ENCODE measurements around a stretch of chrX.

- PRO-cap: no peak
These were observed 9.2 kb upstream of the RPGR start for GRCh38 chrX:38336475-38337001.

- PRO-cap: no peak
These were observed 67.7 kb downstream of the MID1IP1 start for GRCh38 chrX:38868664-38869696.

DNA sequence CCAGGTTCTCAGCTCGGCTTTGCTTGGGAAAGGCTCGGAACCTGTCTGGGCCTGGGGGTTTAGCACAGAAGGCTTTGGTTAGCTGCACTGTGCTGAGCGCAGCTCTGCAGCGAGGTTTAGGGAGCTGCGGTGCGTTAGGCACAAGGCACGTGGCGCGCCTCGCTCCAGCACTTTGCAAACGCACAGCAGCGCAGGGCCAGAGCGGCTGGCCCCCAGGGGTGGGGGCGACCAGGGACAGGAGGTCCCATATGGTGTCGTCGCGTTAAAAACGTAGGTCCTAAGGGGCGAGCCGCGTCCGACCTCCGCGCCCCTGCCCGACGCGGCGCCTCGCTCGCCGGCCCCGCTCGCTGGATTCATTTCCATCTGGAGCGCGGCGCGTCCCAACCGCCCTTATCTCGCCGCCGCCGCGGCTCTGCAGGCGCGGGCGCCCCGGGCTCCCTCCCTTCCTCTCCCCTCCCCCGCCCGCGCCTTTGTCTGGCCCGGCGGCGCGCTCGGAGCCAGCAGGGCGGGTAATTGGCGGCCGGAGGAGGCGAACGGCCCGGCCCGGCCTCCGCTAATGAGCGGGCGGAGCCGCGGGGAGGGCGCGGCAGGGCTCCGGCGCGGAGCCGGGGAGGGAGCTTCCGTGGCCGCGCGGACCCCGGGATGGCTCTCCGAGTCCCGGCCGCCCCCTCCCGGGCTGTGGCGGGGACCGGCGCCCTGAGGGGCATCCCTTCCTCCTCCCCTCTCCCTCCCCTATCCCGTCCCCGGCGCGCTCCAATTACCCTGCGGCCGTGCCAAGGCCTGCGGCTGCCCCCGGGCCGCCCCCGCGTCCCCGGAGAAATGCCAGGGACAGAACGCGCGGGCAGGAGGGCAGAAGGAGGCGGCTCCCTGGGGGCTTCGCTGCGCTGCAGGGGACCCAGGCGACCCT lies 409.0 kb downstream of the BCOR start:
- PRO-cap: bidirectional peak, plus-strand start at position 556 of the sequence, minus-strand start at position 414 of the sequence

GRCh38 chrX:39689381-39690306 lies 408.1 kb downstream of the BCOR start:
- PRO-cap: no peak

DNA sequence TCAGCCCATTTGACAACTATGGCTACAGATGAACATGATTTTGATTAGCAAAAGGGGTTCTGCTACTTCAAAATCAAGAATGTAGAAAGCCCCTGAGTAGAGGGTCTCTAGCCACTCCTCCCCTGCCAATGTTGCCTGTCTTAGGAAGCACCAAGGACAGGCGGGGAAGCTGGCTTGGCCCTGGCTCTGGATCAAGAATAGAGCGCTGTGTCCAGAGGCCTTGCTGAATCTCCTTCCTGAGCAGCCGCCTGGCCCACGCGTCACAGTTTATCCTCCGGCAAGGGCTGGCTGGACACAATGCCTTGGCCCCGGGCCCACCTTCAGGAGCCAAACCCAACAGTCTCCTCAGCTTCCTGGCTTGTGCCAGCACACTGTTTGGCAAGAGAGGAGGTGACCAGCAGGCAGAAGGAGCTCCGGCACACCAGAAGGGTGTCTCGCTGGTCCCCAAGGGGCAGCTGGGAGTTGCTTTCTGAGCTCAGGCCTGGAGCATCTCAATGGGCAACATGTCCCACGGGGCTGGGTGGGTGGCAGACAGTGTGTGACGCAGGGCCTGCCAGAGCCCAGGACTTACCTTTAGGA lies 361.6 kb downstream of the BCOR start:
- PRO-cap: no peak

DNA sequence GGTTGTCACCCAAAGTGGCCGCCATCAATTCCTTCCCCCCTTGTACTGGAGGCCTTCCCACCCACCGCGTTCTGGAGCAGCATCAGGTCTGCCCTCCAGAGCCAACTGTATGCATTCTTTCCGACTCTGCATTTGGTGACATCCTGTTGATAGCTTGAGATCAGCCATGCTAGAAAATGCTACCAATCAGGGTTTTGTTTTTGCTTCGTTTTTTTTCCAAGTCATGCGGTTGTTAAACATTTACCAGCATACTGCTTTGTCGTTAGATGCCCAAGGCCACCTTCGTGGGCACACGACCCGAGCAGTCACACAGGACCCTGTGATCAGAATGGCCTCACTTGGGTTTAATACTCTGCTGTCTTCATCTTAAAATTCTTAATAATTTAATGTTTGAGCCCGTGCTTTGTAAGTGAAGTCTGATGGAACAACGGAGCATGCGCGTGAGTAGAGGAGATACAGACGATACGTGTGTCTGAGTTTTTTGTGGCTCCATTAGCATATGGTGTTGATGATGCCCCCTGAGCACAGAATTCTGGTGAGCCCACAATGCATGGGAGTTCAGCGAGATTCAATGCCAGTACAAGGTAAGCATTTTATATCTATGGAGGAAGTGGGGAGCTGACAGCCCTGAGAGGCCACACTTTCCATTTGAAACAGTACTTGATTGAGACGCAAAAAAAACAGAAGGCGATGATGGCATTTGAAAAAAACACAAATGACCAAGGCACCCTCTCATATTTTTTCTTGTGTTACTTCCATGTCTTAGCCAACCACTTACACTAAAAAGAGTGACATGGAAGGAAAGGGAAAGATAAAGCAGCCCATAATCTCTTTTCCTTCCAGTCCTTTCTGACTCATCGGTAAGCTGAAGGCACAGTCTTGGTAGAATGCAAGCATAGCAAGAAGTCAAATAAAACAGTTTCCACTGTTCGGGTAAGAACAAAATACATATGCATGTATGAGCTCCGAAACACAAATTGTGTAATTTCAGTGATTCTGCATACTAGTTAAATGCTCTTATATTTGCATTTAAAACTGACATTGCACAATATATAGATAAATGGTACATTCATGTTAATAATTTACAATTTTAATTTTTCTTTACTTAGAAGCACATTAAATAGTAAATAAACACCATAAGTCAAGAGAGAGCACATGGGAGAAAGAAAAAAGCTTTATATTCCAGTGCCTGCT lies 323.5 kb downstream of the BCOR start:
- PRO-cap: no peak

DNA sequence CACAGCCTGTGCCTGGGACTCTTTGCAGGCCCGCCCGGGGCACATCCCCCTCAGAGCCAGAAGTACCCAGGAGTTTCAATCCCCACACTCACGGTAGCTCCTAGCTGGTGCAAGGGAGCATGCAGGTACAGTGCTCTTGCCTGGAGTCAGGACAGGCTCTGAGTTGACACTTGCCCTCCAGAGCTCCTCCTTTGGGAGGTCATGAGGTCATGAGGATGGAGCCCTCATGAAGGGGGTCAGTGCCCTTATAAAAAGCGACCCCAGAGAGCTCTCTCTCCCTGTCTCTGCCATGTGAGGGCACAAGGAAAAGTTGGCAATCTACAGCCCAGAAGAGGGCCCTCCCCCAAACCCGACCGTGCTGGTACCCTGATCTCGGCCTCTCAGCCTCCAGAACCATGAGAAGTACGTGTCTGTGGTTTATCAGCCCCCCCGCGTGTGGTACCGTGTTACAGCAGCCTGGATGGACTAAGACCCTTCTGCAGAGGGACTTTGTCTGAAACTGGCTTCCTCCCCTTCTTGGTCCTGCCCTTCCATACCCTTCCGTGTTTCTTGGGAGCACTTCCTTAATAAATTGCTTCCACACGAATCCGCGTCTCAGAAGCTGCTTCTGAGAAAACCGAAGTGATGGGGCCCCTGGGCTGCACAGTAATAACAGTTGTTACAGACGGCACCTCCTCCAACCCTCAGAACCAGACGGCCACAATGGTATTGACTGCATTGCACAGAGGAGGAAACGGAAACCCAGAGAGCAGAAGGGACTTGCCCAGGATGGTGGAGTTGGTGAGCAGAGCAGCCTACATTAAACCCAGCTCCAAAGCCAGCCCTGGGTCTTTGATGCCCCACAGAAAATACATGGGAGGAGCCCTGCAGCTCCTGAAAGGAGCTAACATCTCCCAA lies 242.9 kb downstream of the BCOR start:
- PRO-cap: no peak

DNA sequence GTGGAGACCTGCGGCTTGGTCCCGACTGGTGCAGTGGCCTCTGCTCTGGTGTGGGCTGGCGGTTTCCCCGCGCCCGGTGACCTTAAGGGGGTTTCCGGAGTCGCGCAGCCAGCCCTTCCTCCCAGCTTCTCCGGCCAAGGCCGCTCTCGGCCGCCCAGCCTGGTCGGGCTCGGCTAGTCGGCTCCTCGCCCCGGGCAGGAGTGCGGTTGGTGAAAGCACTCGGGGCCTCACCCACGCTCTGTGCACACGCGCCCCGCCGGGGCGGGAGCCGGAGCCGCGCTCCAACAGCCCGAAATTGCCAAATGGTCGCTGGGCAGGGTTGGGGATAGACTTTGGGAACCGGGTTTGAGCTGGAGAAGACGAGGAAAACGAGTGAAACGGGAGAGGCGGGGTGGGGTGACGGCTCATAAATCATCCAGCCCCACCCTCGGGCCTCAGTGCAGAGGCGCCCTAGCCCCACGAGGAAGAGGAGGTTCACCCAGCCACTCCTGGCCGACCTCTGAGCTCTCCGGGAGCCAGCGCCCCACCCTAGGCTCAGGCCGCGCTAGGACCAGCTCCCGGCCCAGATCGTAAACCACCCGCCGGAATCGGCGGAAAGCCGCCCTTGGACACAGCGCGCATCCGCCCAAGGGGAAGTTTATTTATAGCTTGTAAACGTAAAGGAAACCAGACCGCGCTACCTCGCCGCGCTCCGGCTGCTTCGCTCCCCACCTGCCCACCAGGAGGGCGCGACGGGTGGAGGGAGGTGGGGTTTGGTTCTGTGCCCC lies 84.6 kb downstream of the BCOR start:
- PRO-cap: bidirectional peak, plus-strand start at position 669 of the sequence, minus-strand start at position 501 of the sequence

DNA sequence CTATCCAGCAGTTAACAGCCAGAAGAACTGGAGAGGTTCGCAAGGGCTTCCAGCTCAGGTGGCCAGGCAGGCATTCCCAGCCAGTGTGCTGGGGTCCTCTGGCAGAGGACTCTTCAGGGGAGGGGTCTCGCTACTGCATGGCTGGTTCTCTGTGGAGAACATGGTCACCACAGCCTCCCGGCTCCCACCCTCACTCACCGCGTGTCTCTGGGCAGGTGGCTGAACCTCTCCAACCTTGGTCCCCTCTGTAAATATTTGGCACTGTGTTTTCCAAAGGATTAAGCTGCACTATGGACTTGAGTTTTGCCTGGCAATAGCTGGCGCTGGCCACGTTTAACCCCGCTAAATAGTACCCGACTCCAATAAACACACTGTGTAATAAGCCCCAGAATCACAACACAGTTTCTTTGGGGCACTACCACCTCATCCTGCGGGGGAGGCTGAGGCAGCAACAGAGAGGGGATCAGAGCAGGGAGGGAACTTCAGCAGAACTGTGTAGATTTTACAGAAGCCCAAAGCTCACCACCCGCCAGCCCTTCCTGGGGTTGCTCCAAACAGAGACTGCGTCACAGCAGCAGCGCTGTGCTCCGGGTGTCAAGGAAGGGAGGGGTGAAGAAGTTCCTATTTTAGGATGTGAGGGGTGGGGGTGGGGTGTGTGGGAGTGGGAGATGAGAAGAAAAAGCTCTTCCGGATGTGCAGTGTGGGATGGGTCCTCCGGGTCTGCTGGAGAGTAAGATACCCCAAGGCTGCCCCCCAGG lies 15.1 kb downstream of the BCOR start:
- PRO-cap: bidirectional peak, plus-strand start at position 656 of the sequence, minus-strand start at position 493 of the sequence

- PRO-cap: bidirectional peak, plus-strand start at chrX:40104923, minus-strand start at chrX:40104678
These were observed 6.9 kb upstream of the BCOR start for GRCh38 chrX:40104476-40105174.

DNA sequence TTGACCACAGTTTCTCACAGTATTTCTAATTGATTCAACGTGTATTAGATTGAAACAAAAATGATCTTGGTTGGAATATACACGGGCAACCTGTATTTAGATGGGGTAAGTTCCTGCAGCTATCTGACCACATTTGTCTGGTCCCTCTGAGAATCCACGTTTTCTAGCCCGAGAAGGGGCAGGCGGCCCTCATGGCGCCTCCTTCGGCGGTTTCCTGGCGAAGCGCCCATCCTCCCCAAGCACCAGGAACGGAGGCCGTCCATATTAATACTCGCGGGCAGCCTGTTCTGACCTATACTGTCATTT lies 77.0 kb upstream of the BCOR start:
- PRO-cap: unidirectional peak, minus-strand start at position 269 of the sequence

DNA sequence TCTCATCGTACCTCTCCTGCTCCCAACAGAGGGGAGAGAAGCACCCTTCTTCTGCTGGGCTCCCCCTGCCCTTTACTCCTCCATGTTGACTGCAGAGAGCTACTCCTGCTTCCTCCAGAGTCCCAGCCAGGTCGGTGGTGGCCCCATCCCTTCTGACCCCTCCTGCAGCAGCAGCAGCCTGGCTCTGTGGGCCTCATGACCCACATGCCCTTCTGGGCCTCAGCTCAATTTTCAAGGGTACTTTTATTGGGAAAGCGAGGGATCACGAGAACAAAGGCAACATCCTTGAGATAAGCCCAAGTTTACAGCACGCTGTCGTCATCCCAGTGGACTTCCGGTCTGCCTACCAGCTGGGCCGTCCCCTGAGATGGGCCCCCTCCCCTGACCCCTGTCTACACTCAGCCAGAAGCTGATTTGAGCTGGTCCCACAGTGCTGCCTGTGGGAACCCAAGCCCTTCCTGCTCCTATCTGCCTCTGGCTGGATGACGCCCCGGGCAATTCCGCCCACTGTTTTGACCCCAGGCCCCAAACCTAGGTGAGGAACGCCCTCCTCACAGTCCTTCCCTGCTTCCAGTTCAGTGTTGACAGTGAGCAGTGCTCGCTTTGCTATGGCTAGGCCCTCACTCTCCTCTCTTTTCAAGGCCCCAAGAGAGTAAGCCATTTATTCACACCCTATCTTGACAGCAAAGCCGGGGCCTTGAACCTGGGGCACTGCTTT lies 164.4 kb upstream of the BCOR start:
- PRO-cap: no peak

DNA sequence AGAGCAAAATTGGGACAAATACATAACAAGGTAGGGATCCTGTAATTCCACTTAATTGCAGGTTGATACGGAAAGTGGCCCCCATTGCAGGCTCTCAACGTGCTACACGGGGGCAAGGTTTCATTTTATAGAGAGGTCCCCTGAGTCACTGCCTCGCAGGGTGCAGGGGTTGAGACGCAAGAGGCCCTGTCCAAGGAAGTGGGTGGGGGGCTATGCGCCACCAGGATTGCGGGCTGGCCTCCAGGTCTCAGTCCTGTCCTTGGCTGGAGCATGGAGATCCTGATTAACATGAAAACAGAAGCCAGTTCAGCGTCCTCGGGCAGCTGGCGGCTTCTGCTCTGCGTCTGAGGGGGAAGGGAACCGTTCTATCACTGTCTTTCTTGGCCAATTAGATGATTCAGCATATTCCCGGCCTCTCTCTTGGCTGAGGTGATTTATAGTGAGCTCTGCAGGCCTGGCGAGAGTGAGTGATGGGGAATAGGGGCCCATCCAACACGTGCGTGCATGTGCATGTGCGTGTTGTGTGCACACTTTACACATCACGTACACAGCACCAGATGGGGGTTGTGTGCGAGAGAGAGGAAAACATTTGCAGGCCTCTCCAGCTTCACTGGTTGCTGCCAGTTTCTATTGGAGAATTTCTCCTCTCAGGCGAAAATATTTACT lies 145.9 kb upstream of the ATP6AP2 start:
- PRO-cap: no peak

DNA sequence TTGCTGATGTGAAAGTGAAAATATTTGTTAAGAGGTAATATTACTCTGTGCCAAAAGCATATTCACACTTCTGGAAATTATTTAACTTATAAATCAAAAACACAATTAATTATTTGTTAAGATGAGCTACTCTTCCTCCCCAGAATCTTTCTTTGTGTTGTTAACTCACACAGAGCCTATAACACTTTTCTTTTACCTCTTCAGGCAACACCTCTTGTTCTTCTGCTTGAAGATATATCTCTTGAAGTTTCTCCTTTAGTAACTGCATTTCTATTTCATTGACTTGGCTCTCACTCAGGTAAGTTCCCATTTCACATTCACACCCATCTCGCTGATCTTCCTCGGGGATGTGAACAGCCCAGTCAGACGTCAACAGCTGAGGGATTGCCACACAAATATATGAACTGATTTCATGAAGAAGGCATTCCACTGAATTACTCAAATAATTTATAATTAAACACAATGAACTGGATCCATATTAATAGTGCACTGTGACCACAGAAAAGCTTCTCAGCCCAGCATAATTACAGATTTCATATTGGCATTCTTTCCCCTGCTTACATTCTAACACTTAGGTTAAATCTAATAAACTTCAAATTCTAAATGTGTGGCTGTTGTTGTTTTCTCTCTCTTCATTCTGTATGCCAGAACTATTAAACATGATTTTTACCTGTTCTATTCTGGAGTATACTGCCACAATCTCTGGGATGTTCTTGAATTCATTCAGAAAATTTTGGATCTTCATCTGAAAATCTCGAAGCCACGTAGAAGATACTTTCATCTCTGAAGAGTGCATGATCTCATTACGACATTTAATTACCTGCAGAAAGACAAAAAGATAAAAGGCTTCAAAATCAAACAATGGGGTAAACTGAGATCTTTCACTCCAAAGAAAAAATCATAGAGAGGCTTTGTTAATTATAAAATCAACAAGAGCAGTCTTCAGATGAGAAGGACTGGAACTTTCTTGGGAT lies 10.7 kb downstream of the CXorf38 start:
- PRO-cap: no peak

GRCh38 chrX:40644783-40645469 lies 2.4 kb downstream of the CXorf38 start:
- PRO-cap: bidirectional peak, plus-strand start at chrX:40645046, minus-strand start at chrX:40644901; unidirectional peak, plus-strand start at chrX:40645309

- PRO-cap: no peak
These were observed 42.6 kb downstream of the MED14 start for GRCh38 chrX:40692696-40693203.

DNA sequence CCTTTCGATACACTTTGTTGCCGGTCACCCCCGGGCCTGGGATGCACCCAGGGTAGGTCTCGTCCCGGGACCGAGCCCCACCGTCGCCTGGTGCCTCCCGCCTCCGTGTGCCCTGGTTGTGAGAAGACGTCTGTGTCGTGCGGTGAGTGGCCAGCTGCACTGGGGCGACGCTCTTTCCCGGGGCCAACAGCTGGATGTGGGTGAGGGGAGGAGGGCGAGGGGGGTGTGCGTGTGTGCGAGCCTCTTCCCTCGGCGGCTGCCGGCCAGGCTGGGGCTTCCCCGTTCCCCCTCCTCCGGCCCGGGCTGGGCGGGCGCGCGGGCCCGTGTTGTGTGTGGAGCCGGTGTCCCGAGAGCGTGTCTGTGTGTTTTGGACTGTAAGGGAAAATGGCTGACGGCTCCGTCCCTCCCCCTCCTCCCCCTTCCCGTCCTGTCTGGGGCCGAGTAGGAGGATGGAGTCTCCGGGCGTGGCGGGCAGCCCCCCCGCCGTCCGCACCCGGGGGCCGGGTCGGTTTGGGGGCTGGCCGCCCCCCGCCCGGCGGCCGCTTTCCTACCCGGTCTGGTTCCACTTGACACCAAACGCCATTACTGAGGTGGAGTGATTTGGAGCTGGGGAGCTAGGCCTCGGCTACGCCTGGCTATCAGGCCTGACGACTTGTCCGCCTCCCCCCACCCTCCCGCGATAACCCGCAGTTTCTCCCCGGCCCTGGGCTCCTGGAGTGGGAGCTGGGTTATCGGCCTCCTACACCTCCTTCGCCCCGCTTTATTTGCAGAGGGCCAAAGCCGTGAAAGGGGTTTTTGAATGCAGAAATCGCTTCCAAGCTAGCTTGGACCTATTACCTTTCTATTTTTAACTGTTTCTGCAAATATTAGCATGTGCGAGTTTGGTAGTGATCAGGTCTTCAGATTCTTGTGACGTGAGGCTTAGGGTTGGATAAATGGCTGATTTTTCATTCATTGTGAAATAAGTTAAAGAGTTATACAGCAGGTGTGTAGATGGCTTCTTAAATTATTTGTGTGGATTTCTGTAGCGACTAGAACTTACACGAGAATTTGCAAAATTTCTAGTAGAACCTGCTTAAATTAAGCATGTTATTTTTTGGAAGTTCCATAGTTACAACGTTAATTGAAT lies 1.1 kb downstream of the USP9X start:
- PRO-cap: bidirectional peak, plus-strand start at position 203 of the sequence, minus-strand start at position 196 of the sequence; bidirectional peak, plus-strand start at position 598 of the sequence, minus-strand start at position 258 of the sequence

DNA sequence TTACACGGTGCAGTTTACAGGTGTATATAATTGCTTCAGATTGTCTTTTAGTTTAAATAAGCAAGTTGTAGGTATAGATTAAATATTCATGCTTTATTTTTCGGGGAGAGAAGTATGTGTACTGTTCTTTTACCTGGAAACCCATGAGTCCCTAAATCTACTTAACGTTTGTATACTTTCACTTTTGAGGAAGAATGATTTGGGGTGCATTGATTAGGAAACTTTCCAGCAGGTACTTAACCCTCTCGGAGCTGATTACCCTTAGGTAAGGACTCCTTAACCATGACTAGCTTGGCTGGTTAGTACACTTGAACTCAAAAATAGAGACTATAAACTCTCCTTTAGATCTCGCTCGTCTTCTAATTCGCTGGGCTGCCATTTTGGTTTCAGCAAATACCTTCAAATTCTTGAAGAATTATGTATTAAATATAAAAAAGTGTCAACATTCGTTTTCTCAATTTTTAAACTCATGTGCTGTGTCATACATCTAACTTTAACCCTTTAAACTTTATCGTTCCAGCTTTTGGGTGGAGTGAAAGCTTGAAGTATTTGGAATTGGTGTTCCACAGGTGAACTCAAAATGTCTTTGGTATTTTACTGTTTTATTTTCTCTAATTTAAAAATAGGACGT lies 2.0 kb downstream of the USP9X start:
- PRO-cap: no peak

DNA sequence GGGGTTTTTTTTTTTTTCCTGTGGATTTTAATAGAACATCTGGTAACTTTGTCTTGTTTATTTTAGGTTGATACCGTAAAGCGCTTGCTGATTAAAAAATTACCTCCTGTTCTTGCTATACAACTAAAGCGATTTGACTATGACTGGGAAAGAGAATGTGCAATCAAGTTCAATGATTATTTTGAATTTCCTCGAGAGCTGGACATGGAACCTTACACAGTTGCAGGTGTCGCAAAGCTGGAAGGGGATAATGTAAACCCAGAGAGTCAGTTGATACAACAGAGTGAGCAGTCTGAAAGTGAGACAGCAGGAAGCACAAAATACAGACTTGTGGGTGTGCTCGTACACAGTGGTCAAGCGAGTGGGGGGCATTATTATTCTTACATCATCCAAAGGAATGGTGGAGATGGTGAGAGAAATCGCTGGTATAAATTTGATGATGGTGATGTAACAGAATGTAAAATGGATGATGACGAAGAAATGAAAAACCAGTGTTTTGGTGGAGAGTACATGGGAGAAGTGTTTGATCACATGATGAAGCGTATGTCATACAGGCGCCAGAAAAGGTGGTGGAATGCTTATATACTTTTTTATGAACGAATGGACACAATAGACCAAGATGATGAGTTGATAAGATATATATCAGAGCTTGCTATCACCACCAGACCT lies 118.0 kb upstream of the DDX3X start:
- PRO-cap: no peak

- PRO-cap: no peak
These were observed 2.4 kb upstream of the DDX3X start for GRCh38 chrX:41331449-41332052.

Measured in trachea (tissue), 1 donor.